Ishikawa (cell line): ENCODE measurements around a stretch of chr4.

- RRBS, result 97% methylated on average over 4 of the region's 38 CpGs
Observed at GRCh38 chr4:189810074-189810734, 130.5 kb upstream of the FRG1 start.